ENCODE measurements around a stretch of chr1.

- PRO-cap, result no peak
Measured at GRCh38 chr1:23569205-23569553, 9.9 kb upstream of the ID3 start.

- PRO-cap, result unidirectional peak, minus-strand start at chr1:23745721
Measured at GRCh38 chr1:23745630-23745879, 2.3 kb downstream of the ELOA start.

DNA sequence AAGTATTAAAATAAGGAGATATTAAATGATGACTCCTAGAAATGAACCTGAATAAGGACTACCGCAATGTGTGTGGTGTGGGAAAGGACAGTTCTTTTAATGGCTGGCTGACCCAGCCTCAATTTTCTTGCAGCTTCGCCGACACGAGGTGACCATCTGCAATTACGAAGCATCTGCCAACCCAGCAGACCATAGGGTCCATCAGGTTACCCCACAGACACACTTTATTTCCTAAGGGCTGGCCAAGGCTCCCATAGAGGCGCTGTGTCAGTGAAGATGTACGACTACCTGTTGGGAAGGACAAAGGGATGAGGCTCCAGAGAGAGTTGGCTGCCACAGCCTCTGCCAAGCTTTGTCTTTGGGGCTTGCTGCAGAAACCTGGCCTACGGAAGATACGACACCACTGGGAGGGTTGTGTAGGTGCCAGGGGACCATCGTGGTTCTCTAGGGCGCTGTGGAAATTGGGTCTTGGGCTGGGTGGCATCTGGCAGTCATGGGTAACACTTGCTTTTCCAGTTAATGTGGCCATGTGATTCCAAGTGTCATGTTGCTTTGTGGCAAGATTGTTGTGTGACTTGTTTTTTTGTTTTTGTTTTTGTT, 3.7 kb upstream of the LYPLA2 start:
- PRO-cap, result no peak

DNA sequence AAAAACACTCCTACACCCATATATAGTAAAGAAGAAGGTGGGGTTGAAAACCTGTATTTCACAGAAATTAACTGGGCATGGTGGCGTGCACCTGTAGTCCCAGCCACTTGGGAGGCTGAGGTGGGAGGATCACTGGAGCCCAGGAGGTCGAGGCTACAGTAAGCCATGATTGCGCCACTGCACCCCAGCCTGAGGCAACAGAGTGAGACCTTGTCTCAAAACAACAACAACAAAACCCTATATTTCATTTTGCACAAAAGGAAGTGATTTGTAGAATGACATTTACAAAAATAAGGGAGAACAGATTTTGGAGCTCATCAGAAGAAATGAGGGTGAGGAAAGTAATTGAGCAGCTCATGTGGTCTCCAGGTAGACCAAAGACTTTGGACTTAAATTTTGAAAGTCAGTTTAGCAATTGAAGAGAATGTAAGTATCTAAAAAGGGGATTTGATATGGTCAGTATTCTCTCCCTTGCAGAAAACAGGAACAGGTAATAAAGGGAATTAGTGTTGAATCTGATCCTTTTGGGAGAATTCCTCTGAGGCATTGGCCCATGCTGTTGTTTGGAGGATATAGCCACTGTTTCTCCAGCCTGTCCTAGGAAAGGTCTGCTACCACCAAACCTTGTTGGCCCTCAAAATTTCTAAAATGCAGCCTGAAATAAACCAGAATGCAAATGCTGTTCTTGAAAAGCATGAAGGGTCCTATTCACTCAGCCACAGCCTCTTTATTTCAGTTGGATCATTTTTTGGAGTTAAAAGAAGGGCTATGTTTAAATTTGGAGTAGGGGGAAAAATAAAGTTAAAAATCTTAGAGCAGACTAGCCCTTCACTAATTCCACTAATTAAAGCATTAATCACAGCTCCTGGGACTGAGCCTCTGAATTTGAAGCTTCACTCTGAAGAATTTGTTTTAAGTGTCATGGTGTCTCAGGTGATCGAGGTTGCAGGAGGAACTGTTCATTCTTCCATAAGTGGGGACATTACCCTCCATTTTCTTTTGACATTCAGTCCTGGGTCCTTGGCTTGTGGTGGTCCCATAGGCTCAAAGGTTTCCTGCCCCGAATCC, 1.9 kb upstream of the LYPLA2 start:
- PRO-cap, result no peak

- PRO-cap, result no peak
Measured at GRCh38 chr1:23796443-23797006, 4.0 kb downstream of the GALE start.

DNA sequence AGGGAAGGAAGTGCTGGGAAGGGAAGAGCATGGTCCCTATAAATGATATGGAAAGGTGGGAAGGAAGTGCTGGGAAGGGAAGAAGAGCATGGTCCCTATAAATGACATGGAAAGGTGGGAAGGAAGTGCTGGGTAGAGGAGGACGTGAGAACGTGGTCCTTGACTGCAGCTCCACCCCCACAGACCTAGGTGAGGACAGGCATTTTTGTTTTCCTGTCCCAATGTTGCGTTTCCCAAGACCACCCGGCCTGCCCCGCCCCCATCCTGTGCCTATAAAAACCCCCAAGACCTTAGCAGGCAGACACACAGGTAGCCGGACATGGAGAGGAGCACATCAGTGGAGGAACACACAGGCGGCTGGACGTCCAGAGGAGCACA, 12.5 kb upstream of the HMGCL start:
- PRO-cap, result no peak

GRCh38 chr1:23956930-23957524, 2.6 kb upstream of the PNRC2 start:
- PRO-cap, result no peak

- PRO-cap, result no peak
Measured at GRCh38 chr1:24105689-24106248, 6.2 kb downstream of the MYOM3 start.

GRCh38 chr1:24192817-24193631, 5.9 kb upstream of the IFNLR1 start:
- PRO-cap, result no peak

DNA sequence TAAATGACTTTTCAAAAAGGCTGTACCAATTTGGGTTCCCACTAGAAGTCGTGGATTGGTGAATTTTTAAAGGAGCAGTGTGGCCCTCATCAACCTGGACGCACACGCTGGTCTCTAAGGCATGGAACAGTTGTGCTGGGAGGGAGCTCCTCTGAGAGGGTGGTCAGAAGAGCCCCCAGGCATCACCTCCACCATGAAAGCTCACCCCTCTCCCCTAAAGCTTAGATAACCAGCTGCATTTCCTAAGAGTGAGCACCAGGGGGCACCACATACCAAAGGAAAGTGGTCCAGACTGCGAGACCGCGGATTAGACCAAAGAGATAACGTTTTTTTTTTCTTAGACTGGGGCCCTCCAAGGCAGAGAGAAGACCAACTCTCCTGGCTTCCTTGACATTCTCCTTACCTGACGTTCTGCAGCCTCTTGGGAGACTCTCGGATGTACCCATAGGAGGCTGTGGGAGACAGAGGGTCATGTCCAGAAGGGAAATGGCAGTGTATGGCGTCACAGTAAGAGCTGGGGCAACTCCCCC, 12.2 kb upstream of the IFNLR1 start:
- PRO-cap, result no peak

- PRO-cap, result no peak
Measured at GRCh38 chr1:24322150-24322899, 3.2 kb downstream of the GRHL3 start.

- PRO-cap, result bidirectional peak, plus-strand start at chr1:24482185, minus-strand start at chr1:24482077
Measured at GRCh38 chr1:24481929-24482444, 20.6 kb upstream of the RCAN3 start.

DNA sequence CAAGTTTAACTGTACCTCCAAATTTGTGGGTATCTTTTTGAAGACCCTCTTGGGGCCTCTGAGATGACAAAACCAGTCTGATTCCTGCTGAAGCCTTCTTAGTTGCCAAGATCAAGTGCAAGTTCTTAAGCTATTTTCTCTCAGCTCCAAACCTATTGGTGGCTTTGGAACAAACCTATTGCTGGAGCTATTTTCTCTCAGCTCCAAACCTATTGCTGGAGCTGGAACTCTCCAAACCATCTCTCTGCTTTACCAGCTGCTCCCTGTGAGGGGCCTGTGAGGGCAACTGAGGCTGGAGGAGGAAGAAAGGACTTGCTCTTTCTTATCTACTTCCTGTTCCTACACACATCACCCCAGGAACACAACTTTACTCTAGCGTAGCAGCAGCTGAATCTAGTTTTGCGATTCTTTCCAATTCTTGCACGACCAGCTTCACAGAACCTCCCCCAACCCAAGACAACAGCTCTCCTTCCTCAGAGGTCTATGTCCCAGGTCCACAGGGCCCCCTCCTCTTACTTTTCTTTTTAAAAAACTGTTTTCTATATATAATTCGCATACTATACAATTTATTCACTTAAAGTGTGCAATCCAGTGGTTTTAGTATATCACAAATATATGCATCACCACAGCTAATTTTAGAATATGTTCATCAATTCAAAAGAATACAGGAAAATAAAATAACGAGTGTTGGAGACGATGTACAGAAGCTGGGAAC, 15.9 kb upstream of the RCAN3 start:
- PRO-cap, result no peak

GRCh38 chr1:24540900-24541472, 14.9 kb upstream of the NCMAP start:
- PRO-cap, result no peak

- PRO-cap, result no peak
Measured at GRCh38 chr1:24652109-24652826, 9.2 kb downstream of the SRRM1 start.

DNA sequence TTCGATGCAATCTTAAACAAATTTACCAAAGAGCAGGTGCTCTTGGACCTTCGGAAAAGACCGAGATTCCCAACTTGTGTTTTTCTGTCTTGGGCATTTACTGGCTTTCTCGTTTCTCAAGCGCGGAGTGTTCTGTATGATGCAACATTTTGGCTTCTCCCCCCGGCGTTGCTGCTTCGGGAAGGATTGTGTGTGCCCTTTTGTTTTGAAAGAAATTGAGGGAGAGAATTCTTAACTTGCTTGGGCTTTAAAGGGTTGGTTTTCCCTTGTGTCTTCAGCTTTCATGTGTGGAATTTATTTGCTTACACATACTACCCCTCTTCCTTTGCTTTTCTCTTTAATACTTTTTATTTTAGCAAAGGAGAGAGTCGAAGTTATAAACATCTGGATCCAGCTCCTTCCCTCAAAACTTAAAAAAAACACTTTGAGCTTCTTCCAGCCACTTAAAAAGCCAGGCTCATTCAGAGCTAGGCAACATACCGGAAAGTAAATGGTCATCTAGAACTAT, 953 bp downstream of the CLIC4 start:
- PRO-cap, result no peak

DNA sequence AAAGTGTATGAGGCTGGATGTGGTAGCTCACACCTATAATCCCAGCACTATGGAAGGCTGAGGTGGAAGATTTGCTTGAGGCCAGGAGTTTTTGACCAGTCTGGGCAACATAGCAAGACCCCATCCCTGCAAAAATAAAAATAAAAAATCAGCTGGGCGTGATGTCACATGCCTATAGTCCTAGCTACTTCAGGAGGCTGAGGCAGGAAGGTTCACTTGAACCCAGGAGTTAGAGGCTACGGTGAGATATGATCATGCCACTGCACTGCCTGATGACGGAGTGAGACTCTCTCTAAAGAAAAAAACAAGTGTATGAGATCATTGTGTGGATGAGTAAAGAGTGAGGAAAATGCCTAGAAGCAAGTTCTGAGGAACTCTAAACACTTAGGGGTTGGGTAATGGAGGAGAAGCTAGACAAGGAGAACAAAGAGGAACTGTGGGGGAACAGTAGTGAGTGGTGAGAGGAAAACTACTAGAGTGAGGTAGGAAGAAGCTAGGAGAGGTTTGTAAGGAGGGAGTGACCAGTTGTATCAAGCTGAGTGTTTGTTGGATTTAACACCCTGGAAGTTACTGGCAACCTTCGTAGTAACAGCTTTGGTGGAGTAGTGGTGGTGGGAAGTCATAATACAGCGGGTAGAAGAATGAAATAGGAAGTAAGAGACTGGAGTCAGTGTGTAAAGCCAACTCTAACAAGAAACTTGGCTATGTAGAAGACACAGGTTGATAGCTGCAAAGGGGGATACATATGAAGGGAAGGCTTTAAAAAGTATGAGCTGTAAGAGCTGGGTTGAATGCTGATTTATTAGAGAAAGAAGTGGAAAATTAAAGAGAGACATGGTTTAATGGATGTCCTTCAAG, 17.1 kb downstream of the CLIC4 start:
- PRO-cap, result no peak

GRCh38 chr1:24805425-24805888, 60.2 kb downstream of the CLIC4 start:
- PRO-cap, result no peak

GRCh38 chr1:25029402-25029696, 99.3 kb upstream of the RUNX3 start:
- PRO-cap, result unidirectional peak, minus-strand start at chr1:25029474

DNA sequence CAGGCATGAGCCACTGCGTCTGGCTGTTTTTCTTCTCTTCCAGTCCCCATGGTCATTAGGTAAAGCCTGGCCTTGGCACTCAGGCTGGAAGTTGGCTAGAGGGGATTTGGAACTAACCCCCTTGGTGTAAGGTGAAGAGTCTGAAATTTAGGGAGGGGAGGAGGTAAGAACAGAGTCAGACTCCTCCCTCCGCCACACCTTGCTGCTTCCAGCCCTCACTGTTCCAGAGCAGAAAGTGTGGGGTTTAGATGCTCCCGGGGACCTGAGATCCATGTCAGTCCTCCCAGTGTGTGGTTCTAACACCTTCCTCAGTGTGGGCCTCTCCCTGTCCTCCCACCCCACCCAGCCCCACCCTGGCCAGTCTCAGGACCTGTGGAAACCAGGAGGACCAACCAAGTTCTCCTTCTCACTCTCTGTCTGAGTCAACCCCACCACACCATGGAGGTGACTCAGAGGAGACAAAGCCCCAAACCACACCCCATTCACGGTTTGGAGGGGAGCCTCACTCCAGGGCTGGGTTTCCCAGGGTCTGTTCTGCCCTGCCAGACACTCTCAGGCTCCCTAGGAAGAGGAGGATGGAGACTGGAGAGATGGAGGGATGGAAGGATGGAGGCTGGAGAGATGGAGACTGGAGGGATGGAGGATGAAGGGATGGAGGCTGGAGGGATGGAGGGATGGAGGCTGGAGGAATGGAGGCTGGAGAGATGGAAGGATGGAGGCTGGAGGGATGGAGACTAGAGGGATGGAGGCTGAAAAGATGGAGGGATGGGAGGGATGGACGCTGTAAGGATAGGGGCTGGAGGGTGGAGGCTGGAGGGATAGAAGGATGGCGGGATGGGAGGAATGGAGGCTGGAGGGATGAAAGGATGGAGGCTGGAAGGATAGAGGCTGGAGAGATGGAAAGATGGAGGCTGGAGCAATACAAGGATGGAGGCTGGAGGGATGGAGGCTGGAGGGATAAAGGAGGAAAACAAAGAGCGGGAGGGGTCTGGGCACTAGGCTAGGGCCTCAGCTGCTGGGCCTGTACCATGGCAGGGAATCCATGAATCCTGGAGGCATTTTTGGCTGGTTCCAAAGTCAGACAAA, 100.8 kb upstream of the RUNX3 start:
- PRO-cap, result bidirectional peak, plus-strand start at position 481 of the sequence, minus-strand start at position 419 of the sequence